Colon Carcinoma Metastatic in the Brain (tissue), 2 donors: ENCODE results near the gene BRD7.

DNA sequence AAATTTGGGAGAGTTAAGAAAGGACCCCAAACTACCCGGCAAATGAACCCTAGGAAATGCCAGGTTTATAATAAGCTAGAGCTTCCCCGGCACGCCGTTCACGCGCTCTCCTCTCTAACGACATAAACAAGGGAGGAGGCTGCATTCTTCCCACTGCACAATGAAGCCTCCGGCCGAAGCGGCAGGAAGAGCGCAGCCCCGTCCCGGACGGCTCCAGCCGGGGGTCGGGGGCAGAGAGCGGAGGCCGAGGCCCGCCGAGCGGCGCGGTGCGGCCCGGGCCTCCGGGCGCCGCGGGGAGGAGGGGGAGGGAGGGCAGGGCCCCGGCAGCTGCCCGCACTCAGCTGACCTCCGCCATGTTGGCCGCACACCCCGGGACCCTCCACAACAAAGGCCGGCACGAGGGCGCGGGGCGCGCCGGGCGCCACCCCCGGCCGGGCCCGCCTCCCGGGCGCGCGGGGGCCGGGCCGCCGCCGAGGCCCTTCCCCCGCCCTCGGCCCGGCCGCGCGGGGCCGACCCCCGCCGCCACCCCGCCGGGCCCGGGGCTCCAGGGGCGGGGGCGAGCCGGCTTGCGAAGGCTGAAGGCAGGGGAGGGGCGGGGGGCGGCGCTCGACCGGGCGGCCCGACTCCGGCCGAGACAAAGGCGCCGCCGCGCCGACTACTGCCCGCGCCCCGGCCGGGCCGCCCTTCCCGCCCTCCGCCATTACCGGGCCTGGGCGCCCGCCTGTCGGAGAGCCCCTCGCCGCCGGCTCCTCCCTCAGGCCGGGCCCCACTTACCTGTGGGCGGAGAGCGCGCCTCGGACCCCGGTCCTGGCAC, 576 bp downstream of the SIAH1 start:
- PRO-cap, 2 experiments, result peak in 2 of 2 experiments; most common plus-strand start position 216 of the sequence (in 2); most common minus-strand start position 124 of the sequence (in 1)

- PRO-cap, 2 experiments, result no peak in any of the 2 experiments
These were observed 63.1 kb upstream of the SIAH1 start for GRCh38 chr16:48448351-48448755.

- PRO-cap, 2 experiments, result no peak in any of the 2 experiments
These were observed 48.3 kb downstream of the N4BP1 start for GRCh38 chr16:48561535-48562200.

DNA sequence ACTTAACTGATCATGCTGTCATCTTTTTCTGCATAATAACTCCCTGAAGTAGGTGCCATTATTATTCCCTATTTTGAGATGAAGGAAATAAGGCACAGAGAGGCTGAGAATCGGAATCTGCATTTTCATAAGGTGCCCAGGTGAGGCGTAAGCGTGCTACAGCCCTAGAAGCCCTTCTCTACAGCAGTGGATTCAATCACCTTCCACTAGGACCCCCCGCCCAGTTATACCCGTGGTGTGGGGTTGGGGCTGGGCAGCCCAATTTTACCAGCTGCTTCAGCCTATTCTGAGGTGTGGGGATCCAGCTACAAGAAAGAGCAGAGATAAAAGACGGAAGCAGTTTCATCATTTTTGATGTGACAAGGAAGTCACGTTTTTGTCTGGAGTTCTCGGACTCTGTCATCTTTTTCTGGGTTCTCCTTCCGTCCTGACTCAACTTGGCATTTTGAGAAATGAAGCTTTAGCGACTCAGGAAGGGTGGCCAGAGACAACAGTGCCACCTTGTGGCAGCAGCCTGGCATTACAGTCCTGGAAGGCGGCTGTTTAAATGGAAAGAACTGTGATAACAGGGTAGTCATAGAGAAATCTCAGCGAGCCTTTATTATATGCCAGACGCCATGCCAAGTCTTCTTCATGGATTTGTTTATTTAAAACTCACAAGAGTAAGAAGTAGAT, 20.3 kb upstream of the N4BP1 start:
- PRO-cap, 2 experiments, result no peak in any of the 2 experiments

DNA sequence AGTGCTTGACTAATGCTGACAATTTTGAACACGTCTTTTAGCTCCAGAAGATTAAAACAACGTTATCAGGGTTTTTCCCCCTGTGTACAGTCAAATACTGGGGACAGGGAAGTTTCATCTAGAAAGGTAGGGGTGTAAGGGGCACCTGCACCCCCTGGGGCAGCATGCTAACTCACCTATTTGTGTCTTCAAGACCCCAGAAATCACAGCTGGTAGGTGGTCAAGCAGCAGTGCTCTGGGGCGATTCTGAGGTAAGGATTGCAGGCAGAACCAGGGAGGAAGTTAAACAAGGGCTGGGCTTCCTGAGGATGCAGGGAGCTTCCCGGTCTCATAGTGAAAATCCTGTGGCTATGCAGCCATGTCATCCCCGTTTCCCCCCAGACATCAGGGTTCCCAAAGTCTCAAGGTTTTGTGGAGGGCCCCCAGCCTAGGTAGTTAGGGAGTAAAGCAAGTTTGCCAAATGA, 78.4 kb downstream of the C16orf78 start:
- PRO-cap, 2 experiments, result no peak in any of the 2 experiments

- PRO-cap, 2 experiments, result no peak in any of the 2 experiments
These were observed 118.1 kb downstream of the C16orf78 start for GRCh38 chr16:49491520-49492205.

DNA sequence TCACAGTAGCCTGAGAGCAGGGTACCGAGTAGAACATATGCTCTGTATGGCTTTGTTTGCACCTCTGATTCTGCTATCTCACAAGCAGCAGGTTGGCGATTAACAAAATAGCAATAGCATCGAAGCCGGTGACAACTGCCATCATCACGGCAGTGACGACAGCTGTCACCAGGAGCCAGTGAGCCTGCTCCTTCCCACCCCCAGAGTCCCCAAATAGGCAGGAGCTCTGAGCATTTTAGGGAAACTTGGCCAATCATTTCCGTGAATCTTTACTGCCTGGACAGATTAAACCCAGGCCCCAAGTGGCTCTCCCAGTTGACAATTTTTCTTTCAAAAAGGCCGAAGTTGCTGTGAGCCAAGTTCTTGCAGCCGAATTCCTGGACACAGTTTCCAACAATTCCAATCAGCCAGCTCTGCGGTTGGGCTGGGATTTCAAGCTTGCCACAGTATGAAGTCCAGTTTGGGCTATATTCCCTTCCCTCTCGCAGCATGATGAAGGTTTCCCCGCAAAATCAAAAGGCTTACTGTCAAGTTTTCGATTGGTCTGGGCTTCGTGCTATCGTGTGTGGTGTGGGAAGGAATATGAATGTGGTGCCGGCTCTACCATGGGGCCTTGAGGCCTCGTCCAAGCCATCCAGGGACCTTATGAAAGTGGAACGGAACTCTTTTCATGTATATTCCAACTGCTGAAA, 186.6 kb downstream of the C16orf78 start:
- PRO-cap, 2 experiments, result no peak in any of the 2 experiments

DNA sequence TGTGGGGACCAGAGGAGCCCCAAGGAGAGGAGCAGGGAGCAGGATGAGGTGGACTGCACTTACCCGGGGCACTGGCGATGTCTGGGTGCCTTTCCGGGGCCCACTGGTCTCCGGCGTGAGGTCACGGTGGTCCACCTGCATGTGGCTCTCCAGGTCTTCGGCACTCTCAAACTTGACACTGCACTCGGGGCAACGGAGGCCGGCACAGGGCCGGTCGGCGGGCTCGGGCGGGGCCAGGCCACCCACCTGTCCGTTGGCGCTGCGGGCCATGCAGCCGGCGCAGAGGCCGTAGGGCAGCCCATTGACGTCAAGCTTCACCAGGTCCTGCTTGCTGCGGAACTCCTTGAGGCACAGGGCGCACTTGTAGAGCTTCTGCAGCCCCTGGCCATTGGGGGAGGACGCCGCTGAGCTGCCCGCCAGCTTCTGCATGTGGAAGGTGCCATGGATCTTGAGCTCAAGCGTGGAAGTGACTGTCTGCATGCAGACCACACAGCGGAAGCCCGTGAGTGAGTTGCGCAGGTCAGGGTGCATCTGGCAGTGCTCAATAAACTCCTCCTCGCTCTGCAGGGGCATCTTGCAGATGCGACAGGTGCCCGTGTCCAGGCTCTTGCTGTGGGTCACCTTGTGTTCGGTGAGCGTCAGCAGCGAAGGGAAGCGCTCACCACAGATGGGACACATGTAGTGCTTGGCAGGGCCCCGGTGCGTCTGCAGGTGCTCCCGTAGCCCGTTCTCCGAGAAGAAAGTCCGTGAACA, 220.1 kb downstream of the ZNF423 start:
- PRO-cap, 2 experiments, result no peak in any of the 2 experiments

- PRO-cap, 2 experiments, result no peak in any of the 2 experiments
These were observed 17.1 kb downstream of the ZNF423 start for GRCh38 chr16:49838309-49839652.

GRCh38 chr16:49923949-49924531, 68.1 kb upstream of the ZNF423 start:
- PRO-cap, 2 experiments, result no peak in any of the 2 experiments

- PRO-cap, 2 experiments, result no peak in any of the 2 experiments
These were observed 47.2 kb downstream of the ADCY7 start for GRCh38 chr16:50313555-50314005.

- PRO-cap, 2 experiments, result no peak in any of the 2 experiments
These were observed 29.9 kb downstream of the BRD7 start for GRCh38 chr16:50338825-50339395.

DNA sequence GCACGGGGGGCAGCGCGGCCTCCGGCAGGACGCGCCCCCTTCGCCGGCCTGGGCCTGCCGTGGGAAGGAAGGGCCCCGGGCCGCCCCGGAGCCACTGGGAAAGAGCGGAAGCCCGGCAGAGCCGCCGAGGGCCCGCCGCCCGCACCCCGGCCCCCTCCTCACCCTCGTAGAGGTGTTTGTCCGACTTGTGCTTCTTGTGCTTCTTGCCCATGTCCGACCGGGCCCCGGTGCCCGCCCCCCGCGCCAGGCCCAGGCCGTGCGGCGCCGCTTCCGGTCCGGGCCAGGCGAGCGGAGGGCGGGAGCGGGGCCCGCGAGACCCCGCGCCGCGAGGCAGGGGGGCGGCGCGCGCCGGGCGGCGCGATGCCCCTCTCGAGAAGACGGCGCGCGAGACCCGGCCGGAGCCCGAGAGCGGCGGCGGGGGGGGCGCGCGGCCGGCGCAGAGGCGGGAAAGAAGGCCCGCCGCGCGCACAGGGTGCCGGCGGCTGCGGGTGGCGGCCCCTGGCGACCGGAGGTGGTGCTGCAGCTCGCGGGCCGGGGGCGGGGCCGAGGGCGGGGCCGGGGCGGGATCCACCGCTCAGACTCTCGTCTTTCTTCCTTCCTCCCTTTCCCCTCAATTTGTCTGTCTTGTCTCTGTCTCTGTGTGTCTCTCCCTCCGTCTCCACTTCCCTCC, at the start of gene BRD7:
BRD7 (minus strand) TSS at position 425 of the 670 bp plus-strand sequence.
- PRO-cap, 2 experiments, result no peak in any of the 2 experiments

DNA sequence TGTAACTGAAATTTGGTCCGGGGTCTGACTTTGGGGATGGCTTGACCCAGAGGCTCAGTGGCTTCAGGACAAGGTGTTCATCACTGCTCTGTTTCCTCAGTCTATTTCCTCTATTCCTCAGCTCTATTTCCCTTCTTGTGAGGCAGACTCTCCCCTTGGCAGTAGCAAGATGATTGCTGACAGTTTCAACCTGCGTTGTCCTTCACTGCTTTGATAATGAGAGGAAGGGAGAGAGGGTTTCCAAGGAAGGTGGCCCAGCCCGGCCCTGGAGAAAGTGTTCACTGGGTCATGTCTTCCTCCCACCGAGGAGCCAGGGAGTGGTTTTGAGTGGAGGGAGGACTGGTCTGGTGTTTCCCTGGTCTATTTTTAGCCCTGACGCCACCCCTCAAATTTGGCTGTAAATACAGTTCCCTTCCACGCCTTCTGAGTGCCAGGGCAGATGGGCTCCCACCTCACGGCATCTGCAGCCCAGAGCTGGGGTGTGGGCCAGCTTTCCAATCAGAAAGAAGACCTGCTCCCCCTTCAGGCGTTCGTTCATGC, 53.9 kb downstream of the SNX20 start:
- PRO-cap, 2 experiments, result no peak in any of the 2 experiments

- PRO-cap, 2 experiments, result no peak in any of the 2 experiments
These were observed 14.0 kb downstream of the SNX20 start for GRCh38 chr16:50667085-50667468.

GRCh38 chr16:50734763-50735136, 7.1 kb upstream of the CYLD start:
- PRO-cap, 2 experiments, result no peak in any of the 2 experiments

DNA sequence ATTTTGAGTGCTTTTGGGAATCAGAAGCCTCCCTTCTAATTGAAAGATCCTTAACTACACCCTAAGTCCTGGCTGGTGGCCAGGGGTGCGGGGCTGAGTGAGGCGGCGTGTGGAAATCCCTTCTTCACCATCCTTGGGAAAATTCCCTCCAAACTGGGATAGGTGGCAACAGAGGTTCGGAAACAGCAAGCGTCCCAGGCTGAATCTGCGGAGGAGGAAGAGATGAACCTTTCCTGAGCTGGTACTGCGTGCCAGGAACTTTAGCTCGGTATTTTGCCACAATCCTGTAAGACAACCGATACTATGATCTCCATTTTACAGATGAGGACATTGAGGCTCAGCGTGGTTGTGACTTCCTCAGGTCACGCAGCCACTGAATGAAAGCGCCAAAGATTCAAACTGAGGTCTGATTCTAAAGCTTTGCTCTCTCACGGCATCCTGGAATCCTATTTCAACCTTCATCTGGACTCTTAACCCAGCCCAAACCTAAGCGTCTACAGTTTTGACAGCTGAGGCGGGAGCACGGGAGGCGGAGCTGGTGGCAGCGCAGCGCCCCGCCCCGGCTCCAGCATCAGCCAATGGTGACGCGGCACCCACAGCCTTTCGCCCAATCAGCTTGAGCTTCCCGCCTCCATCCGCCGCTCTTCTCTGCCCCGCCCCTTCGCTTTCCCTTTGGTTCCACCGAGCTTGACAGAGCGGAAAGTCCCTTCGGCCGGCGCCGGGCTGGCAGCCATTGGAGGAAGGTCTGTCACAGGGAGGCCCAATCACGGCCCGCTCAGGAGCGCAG, 493 bp upstream of the CYLD start:
- PRO-cap, 2 experiments, result no peak in any of the 2 experiments

DNA sequence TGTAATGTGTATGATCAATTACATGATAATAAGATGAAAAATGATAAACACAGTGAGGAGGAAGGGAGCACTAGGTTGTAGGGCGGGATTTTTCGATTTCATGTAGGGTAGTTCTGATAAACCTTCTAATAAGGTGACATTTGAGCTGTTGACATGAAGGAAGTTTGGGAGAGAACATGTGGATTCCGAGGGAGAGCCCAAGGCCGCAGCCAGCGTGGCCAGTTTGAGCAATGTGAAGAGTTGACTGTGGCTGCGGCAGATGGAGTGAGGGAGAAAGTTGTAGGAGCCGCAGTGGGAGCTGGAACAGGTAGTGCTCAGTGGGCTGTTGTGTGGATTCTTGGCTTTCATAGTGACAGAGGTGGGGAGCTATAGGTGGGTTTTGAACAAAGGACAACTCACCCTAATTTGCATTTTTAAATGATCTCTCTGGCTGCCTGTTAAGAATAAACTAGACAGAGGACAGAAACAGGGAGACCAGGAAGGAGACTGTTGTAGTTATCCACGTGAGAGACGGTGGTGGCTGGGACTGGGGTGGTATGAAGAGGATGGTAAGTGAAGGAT, 16.3 kb downstream of the CYLD start:
- PRO-cap, 2 experiments, result no peak in any of the 2 experiments

DNA sequence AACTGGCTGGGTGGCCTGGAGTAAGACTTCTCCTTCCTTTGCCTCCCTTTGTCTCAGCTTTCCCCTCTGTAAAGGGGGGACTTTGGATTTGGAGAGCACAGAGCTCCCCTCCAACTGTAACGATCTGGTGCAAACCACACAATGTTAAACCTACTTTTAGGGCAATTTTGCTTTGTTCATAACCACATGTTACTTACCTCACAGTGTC, 100.3 kb downstream of the SALL1 start:
- PRO-cap, 2 experiments, result no peak in any of the 2 experiments

GRCh38 chr16:51427168-51427736, 276.2 kb upstream of the SALL1 start:
- PRO-cap, 2 experiments, result no peak in any of the 2 experiments